ENCODE results near the genes CLCA2 and GBP2.

GRCh38 chr1:85545038-85545434 is 35.5 kb upstream of the CCN1 start:
- PRO-cap, result no peak

- PRO-cap, result no peak
Observed at GRCh38 chr1:85577691-85577788, 3.0 kb upstream of the CCN1 start.

DNA sequence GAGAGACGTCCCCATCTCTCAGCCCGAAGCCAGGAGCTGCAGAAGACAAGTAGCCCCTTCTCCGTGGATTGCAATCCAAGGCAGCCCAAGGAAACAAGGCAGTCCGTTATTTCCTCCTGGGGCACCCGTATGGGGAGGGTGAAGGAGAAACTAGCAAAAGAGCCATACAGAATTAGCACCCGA is 2.9 kb upstream of the CCN1 start:
- PRO-cap, result no peak

DNA sequence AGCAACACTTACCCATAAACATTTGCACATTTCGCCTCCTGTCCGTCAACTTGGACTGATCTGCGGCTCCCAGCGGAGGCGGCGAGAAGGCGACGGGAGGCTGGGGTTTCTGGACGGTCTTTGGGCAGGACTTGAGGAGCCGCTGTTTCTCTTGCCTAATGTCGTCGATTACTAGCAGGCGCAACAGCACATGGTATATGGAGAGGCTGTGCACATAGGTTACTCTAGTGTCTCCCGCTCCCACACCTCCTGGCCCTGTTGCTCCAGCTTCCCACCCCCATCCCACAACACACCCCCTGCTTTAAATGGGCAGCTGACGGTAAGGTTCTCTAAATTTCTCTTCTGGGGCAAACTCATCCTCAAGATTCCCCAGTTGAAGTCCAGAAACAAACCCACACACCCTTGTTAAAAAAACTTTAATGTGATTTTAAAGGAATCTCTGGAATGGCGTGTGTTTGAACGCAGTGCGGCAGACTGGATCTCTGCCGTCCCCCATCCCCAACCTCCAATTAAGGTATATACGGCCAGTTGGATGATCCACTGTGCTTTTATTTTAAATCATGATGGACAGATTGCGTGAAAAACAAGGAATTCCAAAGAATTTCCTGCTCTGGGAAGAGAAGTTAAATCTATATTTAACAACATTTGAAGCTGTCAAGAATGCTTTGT is 2.5 kb upstream of the CCN1 start:
- PRO-cap, result unidirectional peak, minus-strand start at position 394 of the sequence; bidirectional peak, plus-strand start outside the sequence, minus-strand start at position 522 of the sequence

DNA sequence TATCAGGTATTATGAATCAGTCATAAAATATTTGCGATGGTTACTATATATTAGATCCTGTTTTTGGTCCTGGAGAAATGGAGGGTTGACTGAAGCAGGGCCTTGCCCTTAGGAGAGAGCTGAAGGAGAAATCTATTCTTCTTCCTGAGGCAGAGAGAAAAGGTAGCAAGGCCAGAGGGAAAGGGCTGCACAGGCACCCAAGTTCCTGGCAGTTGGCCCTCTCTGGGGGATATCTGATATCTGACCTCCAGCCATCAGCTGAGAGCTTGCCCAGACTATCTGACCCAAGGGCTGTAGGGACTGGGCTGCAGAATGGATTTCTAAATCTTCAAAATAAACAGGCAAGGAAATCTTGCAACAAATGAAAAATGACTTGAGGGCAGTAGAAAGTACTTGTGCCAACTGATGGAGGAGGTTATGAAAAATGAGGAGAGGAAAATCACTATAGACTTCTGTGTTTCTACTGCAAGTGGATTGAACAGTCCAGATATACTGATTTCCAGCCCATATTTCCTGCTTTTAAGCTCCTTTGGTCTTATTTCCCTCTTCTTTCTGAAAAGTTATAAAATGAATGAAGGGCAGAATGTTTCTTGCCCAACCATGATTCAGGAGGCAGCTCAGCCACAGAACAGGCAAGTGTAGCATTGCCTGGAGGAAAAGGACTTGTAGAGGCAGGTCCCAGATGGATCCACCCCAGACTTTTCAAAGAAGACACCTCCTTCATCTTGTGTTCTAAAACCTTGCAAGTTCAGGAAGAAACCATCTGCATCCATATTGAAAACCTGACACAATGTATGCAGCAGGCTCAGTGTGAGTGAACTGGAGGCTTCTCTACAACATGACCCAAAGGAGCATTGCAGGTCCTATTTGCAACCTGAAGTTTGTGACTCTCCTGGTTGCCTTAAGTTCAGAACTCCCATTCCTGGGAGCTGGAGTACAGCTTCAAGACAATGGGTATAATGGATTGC is at the start of gene CLCA2:
Gene CLCA2 (plus strand): TSS at position 762 of the 968 bp plus-strand sequence.
- PRO-cap, result no peak

- PRO-cap, result no peak
Observed at GRCh38 chr1:86548763-86549501, 2.1 kb downstream of the CLCA4 start.

DNA sequence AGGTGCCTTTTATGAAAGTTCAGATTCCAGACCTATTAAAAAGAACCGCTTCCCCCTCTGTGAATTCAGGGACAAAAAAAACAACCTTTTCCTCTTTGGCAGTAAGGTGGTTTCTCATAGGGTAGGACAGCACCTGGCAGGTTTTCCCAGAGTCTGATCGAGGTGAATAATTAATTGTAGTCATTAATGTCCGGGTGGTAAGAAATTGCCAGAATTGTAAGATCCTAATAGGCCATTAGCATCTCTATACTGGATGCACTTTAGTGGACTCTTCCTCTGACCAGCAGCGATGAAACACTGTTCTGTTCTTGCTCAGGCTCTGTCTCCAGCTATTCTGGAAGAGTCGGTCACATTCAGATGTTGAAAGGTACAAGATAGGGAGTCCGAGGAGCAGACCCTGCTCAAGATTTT is 70.4 kb downstream of the SH3GLB1 start:
- PRO-cap, result no peak

GRCh38 chr1:86788191-86788873 is 84.0 kb downstream of the SH3GLB1 start:
- PRO-cap, result no peak

GRCh38 chr1:87129449-87130302 is 199.0 kb upstream of the LMO4 start:
- PRO-cap, result no peak

- PRO-cap, result no peak
Observed at GRCh38 chr1:87327907-87328222, 815 bp upstream of the LMO4 start.

- PRO-cap, result unidirectional peak, plus-strand start at chr1:87331393
Observed at GRCh38 chr1:87330947-87331918, 2.6 kb downstream of the LMO4 start.

GRCh38 chr1:87684012-87684758 is 355.5 kb downstream of the LMO4 start:
- PRO-cap, result no peak

- PRO-cap, result no peak
Observed at GRCh38 chr1:87786729-87787285, 458.1 kb downstream of the LMO4 start.

DNA sequence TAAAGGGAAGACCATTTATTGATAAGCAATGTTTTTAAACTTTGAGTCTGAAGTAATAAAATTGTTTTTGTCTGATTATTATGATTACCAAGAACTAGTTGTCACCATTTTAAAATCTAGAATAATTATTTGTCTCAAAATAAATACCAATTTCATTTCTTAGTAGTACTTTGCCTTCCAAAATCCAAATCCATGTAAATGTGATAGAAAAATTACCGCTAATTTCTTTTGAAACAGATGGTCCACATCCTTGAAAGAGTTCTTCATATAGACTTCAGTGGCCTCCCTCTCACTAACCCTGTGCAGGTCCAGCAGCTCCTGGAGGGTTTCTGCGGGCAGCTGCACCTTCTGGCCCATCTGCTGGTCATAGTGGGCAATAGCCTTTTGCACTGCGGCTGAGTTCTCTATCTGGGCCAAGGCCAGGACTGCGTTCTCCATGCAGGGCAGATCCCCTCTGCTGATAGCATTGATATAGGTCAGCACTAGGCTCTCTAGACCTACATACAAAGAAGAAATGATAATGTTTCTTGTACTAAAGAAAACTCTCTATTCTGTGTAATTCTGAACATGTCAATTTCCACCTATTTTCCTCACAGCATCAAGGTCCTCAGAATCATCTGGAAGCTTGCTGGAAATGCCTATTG is 11.0 kb downstream of the GBP3 start:
- PRO-cap, result no peak

DNA sequence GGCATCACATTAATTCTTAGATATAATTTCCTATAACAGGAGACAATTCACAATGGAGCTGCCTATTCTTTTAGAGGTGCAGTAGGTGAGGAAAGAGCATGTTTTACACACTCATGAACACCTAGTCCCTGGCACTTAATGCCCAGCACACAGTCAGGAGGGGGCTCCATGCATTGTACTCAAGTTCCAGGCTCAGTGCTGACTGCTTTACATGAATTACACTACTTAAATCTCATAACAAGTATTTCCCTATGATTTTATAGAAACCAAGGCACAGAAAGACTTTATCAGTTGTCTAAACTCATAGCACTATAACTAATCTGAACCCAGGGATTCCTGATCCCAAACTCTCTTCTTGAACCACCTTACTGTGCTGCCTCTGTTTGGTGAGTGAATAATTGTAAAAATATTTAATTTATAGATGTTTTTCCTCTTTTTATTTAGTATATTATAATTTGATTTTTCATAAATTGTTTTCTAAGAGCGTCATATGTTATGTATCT is 457 bp upstream of the GBP3 start:
- PRO-cap, result no peak

DNA sequence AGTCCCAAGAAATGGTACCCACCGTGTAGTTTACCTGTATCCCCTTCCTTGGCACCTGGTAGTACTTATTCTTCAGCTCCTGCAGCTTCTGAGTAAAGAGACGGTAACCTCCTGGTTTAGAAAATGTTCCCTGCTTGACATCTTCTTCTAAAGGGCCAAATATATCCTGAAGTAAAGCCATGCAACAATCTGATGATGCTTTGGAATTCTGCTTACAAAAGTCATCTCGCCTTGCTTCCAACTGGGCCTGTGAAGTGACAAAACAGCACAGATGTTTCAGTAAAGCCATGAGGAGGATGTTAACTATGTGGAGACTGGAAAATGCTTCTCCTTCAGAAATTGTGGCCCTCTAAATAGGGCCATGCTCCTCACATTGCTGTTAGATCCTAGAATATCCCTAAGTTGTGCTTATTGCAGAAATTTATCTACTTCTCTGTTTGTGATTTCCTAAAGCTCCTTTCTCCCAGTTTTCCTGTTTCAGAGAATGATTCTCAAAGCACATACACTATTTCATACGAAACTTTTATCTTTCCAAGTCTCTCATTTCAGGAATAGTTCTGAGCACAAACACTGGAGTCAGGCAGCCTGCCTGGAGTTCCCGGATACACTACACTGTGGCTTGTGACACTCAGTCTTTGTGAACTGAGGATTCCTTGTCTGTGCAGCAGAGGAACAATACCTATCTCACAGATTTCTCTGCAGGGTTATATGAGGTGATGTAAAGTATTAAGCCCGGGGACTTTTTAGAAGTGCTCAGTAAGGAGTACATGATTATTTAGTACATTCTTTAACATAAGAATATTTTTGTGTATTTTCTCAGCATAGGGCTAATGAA is 13.3 kb downstream of the GBP2 start:
- PRO-cap, result no peak

DNA sequence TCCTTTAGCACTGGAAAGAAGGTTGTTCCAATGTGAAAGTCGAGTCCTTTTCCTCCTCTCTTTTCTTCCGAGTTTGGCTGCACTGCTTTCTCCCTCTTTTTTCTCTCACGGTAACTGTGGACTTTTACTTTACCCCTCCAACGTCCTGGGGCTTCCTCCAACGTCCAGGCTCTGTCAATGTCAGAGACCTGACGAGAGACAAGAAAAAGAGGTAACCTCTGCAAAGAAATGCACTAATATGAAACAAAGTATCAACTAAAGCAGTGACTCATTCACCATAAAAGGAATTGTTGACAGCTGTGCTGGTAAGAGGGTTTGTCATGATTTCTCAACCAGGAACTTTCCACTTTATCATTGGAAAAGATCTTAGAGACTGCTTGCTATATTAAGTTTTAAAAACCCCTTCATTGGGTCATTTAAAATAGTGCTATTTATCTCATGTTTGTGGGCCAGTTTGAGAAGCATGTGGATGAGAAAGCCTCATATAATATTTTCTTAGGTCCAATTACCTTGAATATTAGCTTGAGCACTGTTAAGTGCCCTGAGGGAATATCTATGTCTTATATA is at the start of gene GBP2:
Gene GBP2 (minus strand): TSS at position 240 of the 567 bp plus-strand sequence.
- PRO-cap, result no peak

- PRO-cap, result no peak
Observed at GRCh38 chr1:89197443-89197942, 1.2 kb downstream of the GBP4 start.

DNA sequence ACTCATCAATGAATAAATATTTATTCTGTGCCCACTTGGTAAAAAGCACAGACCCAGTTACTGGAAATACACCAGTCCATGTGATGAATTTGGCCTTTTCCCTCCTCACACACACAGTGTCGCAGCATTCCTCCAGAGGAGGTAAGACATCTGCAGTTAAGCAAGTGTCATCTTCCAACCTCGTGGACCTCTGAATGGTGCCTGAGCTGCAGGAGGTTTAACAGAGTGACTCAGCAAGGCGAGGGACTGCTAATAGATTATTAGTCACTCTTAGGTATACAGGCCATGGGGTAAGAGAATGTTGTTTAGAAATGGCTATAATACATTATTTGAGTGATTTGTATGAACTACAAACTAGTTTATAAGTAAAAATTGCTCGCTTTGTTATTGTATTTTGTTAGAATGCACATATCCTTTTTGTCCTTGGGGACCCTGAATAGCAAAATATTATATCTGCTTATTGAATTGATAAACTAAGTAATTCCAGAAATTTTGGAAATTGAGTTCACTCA is 8.5 kb upstream of the LRRC8B start:
- PRO-cap, result no peak

DNA sequence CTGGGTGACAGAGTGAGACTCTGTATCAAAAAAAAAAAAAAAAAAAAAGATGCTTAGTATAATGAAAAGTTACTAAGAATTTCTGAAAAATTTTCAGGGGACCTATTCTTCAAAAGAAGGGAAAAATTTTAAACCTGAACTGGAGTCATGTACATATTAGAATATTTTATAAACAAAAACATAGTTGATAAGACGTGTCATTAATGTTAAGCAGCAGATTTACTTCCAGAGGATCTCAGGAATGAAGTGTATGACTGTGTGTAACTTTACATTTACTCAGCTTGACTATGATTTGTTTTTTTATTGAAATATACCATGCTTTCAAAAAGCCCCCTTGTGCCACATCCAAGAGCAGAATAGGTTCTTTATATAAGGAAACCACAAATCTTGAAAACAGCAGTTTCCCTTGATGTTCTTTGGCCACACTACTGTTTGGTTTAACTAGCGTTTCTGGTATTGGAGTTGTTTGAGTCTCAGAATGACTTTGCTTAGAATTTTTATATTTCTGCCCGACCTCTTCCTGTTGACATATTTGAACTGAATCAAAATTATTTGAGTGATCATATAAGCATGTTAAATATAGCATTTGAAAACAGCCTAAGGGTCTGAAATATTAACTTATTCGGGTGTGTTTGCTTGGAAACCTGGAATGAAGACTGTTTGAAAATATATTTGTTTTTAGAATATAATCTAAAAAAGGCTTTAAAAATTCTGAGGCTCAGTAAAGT is 25.0 kb downstream of the LRRC8C start:
- PRO-cap, result no peak

Data from mesothelial cell of epicardium (in vitro differentiated cells).